Measurements from ENCODE around the gene B3GAT2.

GRCh38 chr6:63440480-63440972, 120.7 kb upstream of the LGSN start:
- PRO-cap, 3 experiments = no peak in any of the 3 experiments
- RRBS = 76% methylated on average over 1 of the region's 16 CpGs

DNA sequence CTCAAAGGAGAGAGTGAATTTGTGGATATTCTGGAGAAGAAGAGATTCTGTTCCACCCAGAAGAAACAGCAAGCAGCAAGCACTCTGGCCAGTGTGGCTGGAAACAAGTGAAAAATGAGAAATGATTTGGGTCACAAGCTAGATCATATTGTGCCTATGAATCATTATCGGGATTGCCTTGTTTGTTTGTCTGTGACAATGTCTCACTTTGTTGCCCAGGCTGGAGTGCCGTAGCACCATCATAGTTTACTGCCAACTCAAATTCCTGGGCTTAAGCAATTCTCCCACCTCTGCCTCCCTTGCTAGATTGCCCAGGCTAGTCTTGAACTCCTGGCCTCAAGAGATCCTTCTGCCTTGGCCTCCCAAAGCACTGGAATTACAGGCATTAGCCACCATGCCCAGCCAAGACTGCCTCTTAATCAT, 106.5 kb upstream of the PTP4A1 start:
- PRO-cap, 3 experiments = no peak in any of the 3 experiments
- RRBS = no CpG with 5 or more reads among the region's 2 CpGs

DNA sequence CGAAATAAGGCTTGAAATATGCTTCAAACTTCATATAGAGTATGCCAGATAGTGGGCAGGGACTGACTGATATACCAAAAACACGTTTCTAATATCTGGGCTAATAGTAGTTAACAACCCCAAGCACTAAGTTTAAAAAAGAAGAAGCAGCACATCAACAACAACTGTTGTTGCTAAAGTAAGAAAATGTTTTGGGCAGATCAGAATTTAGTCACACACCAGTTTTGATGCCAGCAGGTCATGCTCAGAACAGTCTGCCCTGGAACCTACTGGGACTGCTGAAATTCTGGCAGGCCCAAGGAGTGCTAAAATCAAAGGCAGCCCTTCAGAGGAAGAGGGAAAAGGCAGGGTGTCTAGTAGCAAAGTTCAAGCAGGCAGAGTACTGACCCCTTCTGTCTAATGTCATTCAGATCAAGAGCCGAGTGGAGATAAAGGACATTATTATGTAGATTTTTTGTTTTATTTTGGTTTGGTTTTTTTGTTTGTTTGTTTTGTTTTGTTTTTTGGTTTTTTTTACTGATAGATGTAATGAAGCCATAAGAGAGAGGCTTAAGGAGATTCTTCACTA, 96.6 kb upstream of the PTP4A1 start:
- PRO-cap, 3 experiments = no peak in any of the 3 experiments
- RRBS = no CpG with 5 or more reads among the region's 3 CpGs

DNA sequence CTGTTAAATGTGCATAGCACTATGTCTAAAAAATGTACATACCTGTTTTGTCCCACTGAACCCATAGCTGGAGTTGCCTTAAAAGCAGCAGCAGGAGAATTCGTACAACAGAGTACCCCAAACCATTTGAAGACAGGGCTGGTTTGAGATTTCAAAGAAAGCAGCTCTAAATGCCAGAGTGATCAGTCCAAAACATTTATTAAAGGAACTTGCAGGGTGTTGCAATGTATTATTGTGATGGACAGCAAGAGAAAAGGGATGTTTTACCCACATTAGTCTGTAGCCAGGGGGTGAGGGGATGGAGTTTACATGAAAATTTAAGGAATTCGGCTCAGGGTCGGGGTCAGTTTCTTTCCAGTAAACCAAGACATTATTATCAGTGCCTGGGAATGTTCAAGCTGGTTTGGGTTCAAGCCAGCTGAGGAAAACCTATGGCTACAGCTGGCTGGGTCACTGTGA, 6.2 kb upstream of the PTP4A1 start:
- PRO-cap, 3 experiments = no peak in any of the 3 experiments
- RRBS = no CpG with 5 or more reads among the region's 3 CpGs

- PRO-cap, 3 experiments = peak in 3 of 3 experiments; most common plus-strand start chr6:63573745 (in 3); most common minus-strand start chr6:63573437 (in 2)
- RRBS = 4% methylated on average over 7 of the region's 56 CpGs
Observed at GRCh38 chr6:63573381-63574328, 1.4 kb downstream of the PTP4A1 start.

- PRO-cap, 3 experiments = no peak in any of the 3 experiments
- RRBS = no CpG with 5 or more reads among the region's 14 CpGs
Observed at GRCh38 chr6:63597942-63598539, 25.8 kb downstream of the PTP4A1 start.

DNA sequence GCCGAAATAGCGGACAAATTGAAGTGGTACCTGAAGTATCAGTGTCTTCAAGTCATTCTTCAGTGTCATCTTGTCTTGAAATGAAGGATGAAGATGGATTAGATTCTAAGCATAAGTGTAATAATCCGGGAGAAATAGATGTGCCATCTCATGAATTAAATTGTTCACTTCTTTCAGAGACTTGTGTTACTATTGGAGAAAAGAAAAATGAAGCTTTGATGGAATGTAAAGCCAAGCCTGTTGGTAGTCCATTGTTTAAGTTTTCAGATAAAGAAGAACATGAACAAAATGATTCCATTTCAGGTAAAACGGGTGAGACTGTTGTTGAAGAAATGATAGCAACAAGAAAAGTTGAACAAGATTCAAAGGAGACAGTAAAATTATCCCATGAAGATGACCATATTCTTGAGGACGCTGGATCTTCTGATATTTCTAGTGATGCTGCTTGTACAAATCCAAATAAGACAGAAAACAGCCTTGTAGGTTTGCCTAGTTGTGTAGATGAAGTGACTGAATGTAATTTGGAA, 48.8 kb downstream of the PHF3 start:
- PRO-cap, 3 experiments = no peak in any of the 3 experiments
- RRBS = no CpG with 5 or more reads among the region's 5 CpGs

- PRO-cap, 3 experiments = no peak in any of the 3 experiments
- RRBS = no CpG with 5 or more reads among the region's 6 CpGs
Observed at GRCh38 chr6:63711887-63712791, 76.5 kb downstream of the PHF3 start.

- PRO-cap, 3 experiments = no peak in any of the 3 experiments
- RRBS = no CpG with 5 or more reads among the region's 5 CpGs
Observed at GRCh38 chr6:63733417-63734133, 98.0 kb downstream of the PHF3 start.

DNA sequence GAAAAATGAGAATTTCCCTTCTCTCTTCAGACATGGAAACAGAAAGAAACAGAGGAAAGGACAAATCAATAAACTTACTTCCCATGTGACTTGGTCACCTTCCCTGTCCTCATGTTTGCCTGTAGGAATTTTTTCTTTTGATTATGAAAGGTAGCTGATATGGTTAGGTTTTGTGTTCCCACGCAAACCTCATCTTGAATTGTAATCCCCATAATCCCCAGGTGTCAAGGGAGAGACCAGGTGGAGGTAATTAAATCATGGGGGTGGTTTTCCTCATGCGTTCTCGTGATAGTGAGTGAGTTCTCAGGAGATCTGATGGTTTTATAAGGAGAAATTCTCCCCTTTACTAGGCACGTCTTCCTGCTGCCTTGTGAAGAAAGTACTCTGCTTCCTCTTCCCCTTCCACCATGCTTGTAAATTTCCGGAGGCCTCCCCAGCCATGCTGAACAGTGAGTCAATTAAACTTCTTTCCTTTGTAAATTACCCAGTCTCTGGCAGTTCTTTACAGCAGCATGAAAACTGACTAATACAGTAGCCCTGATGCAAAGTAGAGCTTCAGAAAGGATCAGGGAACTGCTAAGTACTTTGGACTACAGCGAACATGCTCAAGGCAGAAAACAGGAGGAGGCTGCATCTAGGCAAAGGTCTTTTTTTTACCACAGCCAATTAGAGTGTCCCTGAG, 170.0 kb downstream of the PHF3 start:
- PRO-cap, 3 experiments = no peak in any of the 3 experiments
- RRBS = no CpG with 5 or more reads among the region's 6 CpGs

DNA sequence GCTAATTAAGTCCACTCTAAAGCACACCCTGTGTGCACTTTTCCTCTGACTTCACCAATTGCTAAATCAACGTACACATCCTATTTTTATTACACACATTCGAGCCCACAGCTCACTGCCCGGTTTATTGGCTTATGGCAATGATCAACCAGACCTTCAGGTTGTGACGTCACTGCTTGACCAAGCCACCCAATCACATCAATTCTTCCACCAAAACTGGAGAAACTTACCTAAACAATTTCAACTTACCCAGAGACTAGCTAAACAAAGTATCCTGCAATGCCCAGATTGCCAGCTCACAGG, 666.4 kb downstream of the PHF3 start:
- PRO-cap, 3 experiments = no peak in any of the 3 experiments
- RRBS = no CpG with 5 or more reads among the region's 4 CpGs

DNA sequence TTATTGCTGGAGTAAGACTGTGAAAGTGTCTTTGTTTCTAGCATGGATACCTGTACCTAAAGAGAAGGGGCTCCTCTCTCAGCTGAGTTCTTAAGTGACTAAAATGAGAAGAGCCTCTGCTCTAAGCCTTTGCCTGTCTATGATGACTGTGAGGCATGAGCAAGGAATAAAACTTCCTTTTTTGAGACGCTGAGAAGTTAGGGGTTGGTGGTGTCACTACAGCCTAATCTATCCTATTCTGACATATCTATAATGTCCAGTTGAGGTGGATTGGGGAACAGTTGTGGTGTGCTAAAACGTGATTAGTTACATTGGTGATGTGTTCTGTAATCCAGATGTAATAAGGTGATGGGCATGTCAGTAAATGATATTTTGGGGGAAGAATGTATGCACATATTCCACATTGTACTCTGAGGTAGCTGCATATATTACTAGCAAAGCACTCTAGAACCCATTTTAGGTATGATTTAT, 18.0 kb downstream of the ADGRB3 start:
- PRO-cap, 3 experiments = no peak in any of the 3 experiments
- RRBS = no CpG with 5 or more reads among the region's 2 CpGs

DNA sequence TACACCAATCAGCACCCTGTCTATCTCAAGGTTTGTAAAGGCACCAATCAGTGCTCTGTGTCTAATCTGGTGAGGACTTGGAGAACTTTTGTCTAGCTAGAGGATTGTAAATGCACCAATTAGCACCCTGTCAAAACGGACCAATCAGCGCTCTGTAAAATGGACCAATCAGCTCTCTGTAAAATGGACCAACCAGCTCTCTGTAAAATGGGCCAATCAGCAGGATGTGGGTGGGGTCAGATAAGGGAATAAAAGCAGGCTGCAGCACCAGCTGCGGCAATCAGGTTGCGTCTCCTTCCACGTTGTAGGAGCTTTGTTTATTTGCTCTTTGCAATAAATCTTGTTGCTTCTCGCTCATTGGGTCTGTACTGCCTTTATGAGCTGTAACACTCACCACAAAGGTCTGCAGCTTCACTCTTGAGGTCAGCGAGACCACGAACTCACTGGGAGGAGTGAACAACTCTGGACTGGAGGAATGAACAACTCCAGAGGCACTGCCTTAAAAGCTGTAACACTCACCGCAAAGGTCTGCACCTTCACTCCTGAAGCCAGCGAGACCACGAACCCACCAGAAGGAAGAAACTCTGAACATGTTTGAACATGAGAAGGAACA, 248.2 kb downstream of the ADGRB3 start:
- PRO-cap, 3 experiments = no peak in any of the 3 experiments
- RRBS = no CpG with 5 or more reads among the region's 11 CpGs

- PRO-cap, 3 experiments = no peak in any of the 3 experiments
Observed at GRCh38 chr6:69138096-69138403, 503.0 kb downstream of the ADGRB3 start.

GRCh38 chr6:69232763-69233156, 564.0 kb downstream of the LMBRD1 start:
- PRO-cap, 3 experiments = no peak in any of the 3 experiments
- RRBS = no CpG with 5 or more reads among the region's 18 CpGs

DNA sequence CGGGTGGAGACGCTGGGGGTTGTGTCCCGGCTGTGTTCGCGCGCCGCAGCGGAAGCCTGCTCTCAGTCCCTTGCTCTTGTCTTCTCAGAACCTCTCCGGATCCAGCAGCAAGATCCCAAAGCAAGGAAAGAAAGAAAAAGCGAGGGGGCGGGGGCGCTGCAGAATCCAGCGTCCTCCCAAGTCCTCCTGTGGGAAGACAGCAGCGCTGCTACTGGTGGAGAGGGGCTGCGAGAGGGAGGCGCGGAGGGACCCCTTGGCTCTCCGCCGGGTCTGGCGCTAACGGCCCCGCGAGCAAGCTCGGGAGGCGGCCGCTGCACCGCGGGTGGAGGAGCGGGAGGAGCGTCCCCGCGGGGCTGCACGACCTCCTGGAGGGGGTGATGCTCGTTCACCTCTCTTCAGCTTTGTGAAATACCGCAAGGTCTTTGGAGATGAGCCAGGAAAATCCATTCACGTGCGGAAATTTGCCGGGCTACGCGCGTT, at the start of gene B3GAT2:
Gene B3GAT2, minus strand, starts transcription at position 109 of the 480 bp plus-strand sequence.
- PRO-cap, 3 experiments = no peak in any of the 3 experiments
- RRBS = 1% methylated on average over 9 of the region's 41 CpGs

GRCh38 chr6:71289186-71289864, 714 bp downstream of the OGFRL1 start:
- PRO-cap, 3 experiments = peak in 2 of 3 experiments; most common minus-strand start chr6:71289435 (in 2)
- RRBS = no CpG with 5 or more reads among the region's 30 CpGs

DNA sequence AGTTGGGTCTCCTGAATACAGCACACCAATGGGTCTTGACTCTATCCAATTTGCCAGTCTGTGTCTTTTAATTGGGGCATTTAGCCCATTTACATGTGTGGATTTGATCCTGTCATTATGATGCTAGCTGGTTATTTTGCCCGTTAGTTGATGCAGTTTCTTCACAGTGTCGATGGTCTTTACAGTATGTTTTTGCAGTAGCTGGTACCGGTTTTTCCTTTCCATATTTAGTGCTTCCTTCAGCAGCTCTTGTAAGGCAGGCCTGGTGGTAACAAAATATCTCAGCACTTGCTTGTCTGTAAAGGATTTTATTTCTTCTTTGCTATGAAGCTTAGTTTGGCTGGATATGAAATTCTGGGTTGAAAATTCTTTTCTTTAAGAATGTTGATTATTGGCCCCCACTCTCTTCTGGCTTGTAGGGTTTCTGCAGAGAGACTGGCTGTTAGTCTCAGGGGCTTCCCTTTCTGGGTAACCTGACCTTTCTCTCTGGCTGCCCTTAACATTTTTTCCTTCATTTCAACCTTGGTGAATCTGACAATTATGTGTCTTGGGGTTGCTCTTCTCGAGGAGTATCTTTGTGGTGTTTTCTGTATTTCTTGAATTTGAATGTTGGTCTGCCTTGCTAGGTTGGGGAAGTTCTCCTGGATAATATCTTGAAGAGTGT, 70.8 kb downstream of the OGFRL1 start:
- PRO-cap, 3 experiments = no peak in any of the 3 experiments
- RRBS = no CpG with 5 or more reads among the region's 4 CpGs

DNA sequence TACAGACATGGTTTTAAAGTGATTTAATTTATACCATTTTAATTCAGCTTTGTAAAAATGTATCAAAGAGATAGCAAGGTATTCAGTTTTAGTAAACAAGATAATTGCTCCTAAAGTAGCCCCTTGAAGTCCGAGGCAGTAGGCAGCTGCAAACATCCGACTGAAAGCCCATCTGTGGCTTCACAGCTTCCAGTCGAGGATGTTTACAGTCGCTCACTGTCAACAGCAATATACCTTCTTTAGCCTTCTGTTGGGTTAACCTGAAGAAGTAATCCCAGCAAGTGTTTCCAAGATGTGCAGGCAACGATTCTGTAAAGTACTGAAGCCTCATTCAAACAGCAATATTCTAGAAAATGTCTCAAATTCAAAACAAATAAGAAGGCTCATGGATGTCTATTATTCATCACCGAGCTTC, 114.8 kb downstream of the OGFRL1 start:
- PRO-cap, 3 experiments = no peak in any of the 3 experiments
- RRBS = no CpG with 5 or more reads among the region's 6 CpGs

- PRO-cap, 3 experiments = no peak in any of the 3 experiments
- RRBS = no CpG with 5 or more reads among the region's 1 CpG
Observed at GRCh38 chr6:71404707-71405225, 116.2 kb downstream of the OGFRL1 start.

Measured in breast (tissue), 4 donors.